Measurements from ENCODE around the genes CCR4 and STAC.

DNA sequence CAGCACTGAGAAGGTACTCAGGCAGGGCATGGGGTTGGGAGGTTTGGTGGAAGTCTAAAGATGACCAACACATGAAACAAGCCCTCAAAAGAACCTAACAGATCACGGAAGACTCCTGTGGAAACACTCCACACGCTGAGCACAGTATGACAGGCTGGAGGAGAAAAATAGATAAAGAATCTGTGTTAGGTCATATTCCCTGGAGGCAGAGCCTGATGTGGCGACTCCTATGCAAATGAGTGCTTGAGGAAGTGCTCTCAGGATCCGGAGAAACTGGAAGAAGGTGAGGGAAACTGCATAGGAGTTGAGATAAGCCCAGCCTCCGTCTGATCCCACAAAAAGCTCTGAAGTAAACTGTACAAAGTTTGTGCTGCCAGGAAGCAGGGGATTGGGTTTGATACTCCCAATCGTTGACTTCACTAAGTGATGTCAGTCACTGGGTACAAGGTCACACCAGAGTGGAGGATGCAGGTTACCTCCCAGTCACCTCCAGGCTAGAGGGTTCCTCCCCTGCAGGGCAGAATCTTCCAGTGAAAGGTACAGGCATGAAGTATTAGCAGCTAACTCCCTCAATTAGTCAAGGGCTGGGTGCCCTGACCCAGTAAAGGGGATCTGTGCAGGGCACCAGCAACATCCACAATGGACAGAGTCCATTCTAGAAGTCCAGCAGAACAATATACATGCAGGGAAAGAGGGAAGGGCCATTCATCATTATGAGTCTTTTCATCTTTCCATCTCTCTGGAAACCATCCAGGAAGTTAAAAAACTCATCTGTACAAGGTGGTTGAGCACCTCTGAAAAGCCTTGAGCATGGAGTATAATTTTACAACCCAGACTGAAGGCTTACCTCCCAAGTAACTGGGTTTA is 33.3 kb downstream of the OSBPL10 start:
- PRO-cap, result no peak
- RRBS, 2 experiments, result no CpG with 5 or more reads among the region's 6 CpGs

GRCh38 chr3:32320896-32321445 is 70.7 kb upstream of the CMTM7 start:
- PRO-cap, result no peak
- RRBS, 2 experiments, result no CpG with 5 or more reads among the region's 14 CpGs

GRCh38 chr3:32428844-32429213 is 37.2 kb downstream of the CMTM7 start:
- PRO-cap, result no peak
- RRBS, 2 experiments, result no CpG with 5 or more reads among the region's 7 CpGs

- PRO-cap, result no peak
- RRBS, 2 experiments, result no CpG with 5 or more reads among the region's 11 CpGs
Measured at GRCh38 chr3:32457856-32458625, 44.6 kb downstream of the CMTM6 start.

GRCh38 chr3:32673680-32674329 is 11.2 kb upstream of the CNOT10 start:
- PRO-cap, result no peak
- RRBS, 2 experiments, result no CpG with 5 or more reads among the region's 4 CpGs

- PRO-cap, result unidirectional peak, minus-strand start at chr3:32918244
- RRBS, 2 experiments, result no CpG with 5 or more reads among the region's 2 CpGs
Measured at GRCh38 chr3:32918024-32918469, 33.4 kb upstream of the CCR4 start.

GRCh38 chr3:32951313-32951758 is at the start of gene CCR4:
Gene CCR4 (plus strand): TSS chr3:32951644.
- PRO-cap, result no peak
- RRBS, 2 experiments, result no CpG with 5 or more reads among the region's 8 CpGs

DNA sequence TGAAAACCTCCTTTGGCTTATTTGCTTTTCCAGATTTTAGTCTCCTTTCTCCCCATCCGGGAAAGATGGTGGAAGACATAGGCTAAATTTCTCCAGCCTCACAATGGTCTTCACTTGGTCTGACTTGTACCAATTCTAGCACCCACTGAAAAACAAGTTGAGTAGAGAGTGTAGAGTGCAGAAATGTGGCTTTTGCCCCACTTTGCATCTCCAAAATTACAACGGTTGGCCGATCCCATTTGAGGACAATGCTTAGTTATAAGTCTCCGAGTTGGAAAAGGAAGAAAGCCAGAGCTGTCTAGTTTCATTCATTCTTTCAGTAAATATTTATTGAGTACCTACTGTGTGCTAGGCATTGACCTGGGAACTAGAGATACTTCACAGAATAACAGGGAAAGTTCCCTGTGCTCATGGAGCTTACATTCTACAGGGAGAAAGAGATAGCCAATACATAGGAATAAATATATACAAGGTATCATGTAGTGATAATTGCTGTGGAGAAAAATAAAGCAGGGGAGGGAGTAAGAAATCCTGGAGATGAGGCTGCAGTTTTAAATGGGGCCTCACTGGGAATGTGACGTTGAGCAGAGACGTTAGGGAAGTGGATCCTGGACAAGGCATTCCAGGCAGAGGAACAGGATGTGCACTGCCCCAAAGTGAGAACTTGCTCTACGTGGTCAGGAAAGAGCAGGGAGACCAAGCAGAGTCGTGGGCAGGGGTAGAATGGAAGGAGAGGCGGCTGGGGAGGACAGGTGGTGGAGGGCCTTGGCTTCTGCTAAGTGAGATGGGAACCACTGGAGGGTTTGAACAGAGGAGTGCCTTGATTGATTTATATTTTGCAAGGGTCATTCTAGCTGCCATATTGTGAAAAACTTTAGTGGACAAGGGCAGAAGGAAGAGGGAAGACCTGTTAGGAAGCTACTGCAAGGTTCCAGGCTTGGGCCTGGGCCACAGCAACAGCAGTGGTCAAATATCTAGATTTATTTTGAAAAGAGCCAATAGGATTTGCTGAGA is 29.7 kb downstream of the CRTAP start:
- PRO-cap, result no peak
- RRBS, 2 experiments, result no CpG with 5 or more reads among the region's 9 CpGs

GRCh38 chr3:33562858-33563984 is 123.0 kb upstream of the UBP1 start:
- PRO-cap, result no peak
- RRBS, 2 experiments, result no CpG with 5 or more reads among the region's 3 CpGs

DNA sequence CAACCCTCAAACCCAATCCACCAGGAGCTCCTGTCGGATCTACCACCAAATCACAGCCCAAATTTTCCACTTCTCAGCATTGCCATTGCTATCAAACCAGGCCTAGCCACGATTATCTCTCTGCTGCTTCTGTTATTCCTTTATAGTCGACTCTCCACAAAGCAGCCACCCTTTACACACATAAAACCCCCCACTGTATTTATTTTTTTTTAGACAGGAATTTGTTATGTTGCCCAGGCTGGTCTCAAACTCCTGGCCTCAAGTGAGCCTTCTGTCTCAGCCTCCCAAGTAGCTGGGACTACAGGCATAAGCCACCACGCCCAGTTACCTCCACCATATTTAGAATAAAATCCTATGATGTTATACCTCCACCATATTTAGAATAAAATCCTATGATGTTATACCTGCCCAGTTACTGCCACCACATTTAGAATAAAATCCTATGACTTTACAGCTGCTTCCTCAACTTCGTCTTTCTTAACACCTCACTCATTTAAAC is 3.5 kb downstream of the CLASP2 start:
- PRO-cap, result no peak
- RRBS, 2 experiments, result no CpG with 5 or more reads among the region's 5 CpGs

GRCh38 chr3:33843967-33844362 is 45.5 kb downstream of the PDCD6IP start:
- PRO-cap, result no peak
- RRBS, 2 experiments, result no CpG with 5 or more reads among the region's 6 CpGs

DNA sequence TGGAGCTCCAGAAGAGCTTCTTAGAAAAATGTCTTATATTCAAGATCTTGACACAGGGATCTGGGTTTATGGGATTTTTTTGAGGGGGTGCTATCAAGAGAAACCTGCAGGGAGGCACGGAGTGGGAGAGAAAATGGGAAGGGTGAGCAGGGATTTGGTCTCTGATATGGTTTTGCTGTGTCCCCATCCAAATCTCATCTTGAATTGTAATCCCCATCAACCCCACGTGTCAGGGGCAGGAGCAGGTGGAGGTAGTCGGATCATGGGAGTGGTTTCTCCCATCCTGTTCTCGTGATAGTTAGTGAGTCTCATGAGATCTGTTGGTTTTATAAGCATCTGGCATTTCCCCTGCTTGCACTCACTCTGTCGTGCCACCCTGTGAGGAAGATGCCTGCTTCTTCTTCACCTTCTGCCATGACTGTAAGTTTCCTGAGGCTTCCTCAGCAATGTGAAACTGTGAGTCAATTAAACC is 386.0 kb downstream of the PDCD6IP start:
- PRO-cap, result no peak
- RRBS, 2 experiments, result no CpG with 5 or more reads among the region's 5 CpGs

DNA sequence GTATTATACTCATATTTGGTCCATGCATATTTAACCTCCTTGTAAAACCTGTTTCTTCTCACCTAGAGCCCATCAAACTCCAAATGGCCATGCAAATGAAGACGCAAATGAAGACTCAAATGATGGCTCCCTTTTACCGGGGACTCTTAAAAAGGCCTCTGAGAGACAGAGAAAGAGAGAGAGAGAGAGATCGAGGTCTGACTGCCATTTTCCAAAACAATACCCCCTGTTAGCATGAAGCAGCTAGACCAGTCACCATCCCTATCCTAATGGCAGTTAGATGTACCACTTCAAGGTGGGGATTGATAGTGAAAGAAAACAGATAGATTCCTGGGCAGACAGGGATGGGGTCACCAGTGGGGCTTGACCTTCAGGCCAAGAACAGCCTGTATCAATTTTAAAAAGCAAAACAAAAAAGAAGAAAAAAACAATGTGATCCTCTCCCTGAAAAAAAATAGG is 243.9 kb upstream of the STAC start:
- PRO-cap, result no peak
- RRBS, 2 experiments, result no CpG with 5 or more reads among the region's 3 CpGs

DNA sequence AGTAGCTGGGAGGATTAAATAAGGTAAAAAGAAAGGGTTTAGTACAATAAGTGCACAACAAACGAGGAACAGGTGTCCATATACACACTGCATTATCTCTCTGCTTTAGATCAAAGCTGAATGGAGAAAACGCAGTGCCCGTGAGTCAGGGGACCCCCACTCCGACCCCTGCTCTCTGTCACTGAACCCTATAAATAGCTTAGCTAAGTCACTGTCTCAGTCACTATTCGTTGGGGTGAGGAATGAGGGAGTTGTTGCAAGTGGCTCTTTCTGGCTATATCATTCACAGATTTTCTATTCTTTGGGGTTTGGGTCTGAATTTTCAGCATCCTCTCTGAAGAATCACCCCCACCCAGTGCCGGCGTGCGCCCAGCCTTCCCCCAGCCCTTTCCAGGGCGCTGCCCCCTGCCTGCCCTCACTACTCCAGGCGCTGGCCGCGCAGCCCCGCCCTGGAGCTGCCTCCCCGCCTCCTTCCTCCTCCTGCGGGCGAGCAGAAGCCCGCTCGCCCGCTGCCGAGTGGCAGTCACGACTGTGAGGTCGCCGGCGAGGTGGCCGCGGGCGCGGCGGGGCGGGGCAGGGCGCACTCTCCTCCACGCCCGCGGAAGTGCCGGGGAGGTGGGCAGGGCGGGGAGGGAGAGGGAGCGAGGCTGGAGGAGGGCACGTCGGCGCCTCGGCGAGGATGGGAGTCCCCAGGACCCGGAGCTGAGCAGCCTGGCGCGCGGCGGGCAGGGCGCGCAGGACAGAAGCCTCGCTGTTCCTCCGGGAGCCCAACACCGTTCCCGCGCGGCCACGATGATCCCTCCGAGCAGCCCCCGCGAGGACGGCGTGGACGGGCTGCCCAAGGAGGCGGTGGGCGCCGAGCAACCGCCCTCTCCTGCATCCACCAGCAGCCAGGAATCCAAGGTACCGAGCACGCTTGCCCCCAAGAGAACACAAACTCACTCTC is at the start of gene STAC:
Gene STAC (plus strand): TSS at position 653 of the 946 bp plus-strand sequence.
- PRO-cap, result no peak
- RRBS, 2 experiments, result 2% methylated on average over 28 of the region's 68 CpGs

DNA sequence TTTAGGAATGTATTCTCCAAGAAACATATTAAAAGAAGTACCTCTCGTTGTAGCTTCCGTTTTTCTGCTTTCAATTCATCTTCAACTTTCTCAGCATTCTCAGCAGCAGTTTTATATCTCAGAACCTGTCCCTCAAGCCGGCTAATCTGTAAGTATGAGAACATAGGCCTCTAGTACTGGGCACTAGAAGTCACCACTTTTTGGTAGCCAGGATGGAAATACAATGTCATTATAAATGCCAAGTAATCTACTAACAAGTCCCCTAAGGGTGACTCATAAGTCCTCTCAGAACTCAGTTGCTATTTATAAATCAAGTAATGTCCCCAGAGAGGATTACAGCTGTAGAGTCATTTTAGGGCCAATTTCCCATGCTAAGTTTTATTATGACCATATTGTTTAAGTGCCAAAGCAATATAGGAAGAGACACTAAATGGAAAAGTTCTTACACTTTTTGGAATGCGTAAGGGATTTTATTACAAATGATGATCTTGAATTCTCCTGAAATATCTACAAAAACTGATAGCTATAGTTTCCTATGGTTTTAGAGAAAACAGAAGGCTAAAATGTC is 61.1 kb downstream of the MLH1 start:
- PRO-cap, result no peak
- RRBS, 2 experiments, result no CpG with 5 or more reads among the region's 4 CpGs

- PRO-cap, result no peak
- RRBS, 2 experiments, result no CpG with 5 or more reads among the region's 2 CpGs
Measured at GRCh38 chr3:37140877-37141325, 33.5 kb downstream of the LRRFIP2 start.

DNA sequence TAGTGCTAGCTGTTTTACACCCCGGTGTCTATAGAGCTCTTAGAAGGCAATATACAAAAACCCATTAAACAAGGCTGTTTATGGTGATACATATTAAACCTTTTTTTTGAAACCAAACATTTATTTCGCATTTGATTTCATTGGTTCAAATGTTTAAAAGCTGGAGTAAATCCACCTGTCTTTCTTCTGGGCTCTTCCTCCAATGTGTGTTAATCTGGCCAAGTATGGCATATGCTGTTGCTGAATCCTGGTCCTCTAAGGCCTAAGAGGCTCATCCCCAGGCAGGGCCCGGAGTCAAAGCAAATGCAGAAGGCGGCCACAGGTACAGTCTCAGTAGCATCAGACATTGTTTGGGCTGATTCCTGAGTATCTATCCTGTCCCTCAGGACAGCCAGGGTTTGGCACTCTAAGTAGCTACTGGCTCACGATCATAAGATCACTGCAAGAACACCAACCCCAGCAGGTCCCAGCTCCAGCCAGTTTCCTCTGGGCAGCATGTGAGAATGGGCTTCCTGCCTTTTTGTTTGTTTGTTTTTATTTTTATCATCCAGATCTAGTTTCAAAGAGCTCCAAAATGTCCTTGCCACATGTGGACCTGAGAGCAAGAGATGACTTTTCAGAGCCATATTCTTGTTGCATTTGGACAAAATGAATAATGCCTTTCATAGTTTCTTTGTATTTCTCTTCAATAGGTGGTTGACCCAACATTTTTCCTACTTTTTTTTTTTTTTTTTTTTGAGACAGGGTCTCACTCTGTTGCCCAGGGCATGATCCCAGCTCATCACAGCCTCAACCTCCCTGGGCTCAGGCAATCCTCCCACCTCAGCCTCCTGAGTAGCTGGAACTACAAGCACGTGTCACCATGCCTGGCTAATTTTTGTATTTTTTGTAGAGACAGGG is 32.7 kb downstream of the LRRFIP2 start:
- PRO-cap, result no peak
- RRBS, 2 experiments, result no CpG with 5 or more reads among the region's 6 CpGs

DNA sequence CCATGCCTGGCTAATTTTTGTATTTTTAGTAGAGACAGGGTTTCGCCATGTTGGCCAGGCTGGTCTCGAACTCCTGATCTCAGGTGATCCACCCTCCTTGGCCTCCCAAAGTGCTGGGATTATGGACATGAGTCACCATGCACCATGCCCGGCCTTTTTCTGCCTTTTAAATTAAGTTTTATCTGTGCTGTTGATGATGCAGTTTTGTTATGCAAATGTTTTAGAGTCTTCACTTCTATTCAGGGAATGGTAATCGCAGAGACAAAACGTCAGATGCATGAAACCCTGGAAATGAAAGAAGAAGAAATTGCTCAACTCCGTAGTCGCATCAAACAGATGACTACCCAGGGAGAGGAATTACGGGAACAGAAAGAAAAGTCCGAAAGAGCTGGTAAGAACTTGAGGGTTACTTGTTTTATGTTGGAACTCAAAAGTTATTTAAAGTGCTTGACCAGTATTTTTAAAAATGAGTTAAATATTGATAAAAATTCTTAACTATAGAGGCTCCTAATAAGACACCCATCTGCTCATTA is 58.9 kb downstream of the GOLGA4 start:
- PRO-cap, result no peak
- RRBS, 2 experiments, result no CpG with 5 or more reads among the region's 9 CpGs

- PRO-cap, result no peak
- RRBS, 2 experiments, result no CpG with 5 or more reads among the region's 1 CpG
Measured at GRCh38 chr3:37377008-37377500, 74.9 kb upstream of the ITGA9 start.

DNA sequence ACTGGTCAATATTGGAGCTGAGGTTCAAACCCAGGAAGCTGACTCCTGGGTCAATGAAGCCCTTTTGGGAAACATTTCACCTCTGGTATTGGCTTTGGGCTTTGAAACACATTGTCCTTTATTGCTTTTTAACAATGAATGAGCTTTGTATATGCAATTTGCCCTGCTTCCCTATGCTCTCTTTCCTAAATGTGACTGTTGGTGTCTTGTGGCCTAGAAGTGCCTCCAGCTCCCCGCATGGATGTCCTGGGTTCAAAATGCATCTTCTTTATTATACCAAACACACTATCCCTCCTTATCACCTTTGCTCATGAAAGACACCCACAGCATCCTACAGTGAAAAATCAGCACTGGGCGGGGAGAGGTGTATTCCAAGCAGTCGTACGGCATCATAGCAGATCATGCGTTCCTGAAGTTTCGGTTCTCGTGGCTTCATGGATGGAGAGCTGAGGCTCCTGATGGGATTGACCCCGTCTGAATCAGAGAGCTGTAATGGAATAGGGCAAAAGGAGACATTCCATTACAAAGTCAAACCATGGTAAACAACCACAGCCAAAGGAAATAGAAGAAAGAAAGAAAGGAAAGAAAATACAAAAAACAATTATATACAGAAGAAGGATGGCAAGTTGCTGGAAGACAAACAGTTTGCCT is 19.4 kb upstream of the ITGA9 start:
- PRO-cap, result no peak
- RRBS, 2 experiments, result no CpG with 5 or more reads among the region's 8 CpGs